Body of pancreas (tissue), 2 donors: ENCODE measurements around the genes TENT5C and FAM72B.

DNA sequence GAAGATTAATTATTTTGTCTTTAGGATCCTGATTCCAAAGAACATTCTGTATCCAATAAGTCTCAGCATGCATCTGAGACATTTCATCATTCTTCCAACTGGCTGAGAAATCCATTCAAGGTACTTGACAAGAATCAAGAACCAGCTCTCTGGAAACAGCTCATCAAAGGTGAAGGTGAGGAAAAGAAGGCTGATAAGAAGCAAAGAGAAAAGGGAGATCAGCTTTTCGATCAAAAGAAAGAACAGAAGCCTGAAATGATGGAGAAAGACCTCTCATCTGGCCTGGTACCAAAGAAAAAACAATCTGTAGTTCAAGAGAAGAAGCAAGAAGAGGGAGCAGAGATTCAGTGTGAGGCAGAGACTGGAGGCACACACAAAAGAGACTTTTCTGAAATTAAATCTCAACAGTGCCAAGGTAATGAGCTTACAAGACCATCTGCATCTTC, 14.7 kb downstream of the TTF2 start:
- PRO-cap: no peak
- RAMPAGE, long total RNA, 2 experiments: no peak in any of the 2 experiments

DNA sequence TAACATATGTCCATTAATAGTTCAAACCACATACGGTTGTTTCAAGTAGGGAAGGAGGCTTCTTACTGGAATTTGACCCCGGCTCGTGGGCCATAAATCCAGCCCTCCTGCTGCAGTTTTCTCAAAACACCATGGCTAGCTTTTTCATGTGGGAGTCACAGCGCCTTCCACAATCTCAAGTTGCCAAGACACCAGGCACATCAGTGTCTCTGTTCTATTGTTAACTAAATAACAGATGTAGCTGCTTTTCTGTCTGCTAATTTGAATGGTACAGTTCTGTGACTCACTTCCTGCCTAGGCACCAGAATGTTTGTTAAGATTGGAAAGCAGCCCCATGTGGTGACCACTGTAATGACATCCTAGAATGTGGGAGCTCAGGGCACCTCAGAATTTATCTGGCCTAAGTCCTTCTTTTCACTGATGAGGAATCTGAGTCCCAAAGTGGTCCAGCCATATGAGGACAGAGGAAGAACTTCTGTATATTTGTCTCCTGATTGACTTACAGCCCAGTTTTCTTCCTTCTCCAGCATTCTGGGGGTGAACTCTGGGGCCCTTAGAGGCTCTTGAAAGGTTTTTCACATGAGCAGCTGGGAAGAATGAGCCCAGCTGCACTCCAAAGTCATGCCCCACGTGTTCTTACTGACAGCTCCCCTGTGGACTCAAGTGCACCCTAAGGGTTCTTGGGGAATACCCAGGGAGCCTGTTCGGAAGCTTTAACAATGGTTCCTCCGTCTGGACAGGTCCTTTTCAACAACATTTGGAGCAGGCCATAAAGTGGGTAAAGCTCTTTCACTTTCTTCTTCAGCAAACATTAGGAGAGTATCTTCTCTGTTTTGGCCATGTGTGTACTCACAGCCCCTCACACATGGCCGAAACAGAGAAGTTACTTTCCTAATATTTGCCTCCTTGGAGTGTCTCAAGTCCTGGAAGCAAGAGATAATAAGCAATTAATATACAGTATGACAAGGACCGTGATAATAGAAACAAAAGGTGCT, 27.4 kb downstream of the TRIM45 start:
- PRO-cap: no peak
- RAMPAGE, long total RNA, 2 experiments: no peak in any of the 2 experiments

GRCh38 chr1:117209675-117210416, 881 bp downstream of the VTCN1 start:
- PRO-cap: no peak
- RAMPAGE, long total RNA, 2 experiments: no peak in any of the 2 experiments

DNA sequence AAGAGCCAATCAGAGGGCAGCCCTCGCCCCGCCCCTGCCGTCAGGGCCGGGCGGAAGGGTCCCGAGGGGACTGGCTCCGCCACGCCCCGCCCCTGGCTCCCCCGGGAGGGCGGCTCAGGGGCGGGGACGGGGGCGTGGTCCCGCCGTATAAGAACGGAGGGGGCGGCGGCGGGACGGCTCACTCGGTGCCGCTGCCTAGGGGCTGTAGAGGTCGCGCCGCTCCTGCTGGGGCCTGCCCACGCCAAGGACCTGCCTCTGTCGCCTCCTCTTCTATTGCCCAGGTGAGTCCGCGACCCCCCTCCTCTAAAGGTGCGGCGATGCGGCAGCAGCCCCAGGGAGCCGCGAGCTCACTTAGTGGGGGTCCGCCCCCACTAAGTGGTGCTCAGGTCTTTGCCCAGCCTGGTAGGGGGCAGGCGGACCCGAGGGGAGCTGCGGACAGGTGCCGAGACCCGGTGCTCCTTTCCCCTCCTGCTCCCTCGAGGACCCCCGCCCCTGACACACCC, at the start of gene TENT5C:
TSS of gene TENT5C (plus strand) at position 176 of the 503 bp plus-strand sequence.
- PRO-cap: bidirectional peak, plus-strand start at position 176 of the sequence, minus-strand start outside the sequence; unidirectional peak, plus-strand start at position 337 of the sequence
- RAMPAGE, long total RNA, 2 experiments: start-site peak on the plus strand in 2 of 2 experiments, centred at positions 177 to 193 of the sequence, 170 to 272 reads per replicate

- PRO-cap: no peak
- RAMPAGE, long total RNA, 2 experiments: no peak in any of the 2 experiments
These were observed 76.6 kb downstream of the TENT5C start for GRCh38 chr1:117682356-117682866.

DNA sequence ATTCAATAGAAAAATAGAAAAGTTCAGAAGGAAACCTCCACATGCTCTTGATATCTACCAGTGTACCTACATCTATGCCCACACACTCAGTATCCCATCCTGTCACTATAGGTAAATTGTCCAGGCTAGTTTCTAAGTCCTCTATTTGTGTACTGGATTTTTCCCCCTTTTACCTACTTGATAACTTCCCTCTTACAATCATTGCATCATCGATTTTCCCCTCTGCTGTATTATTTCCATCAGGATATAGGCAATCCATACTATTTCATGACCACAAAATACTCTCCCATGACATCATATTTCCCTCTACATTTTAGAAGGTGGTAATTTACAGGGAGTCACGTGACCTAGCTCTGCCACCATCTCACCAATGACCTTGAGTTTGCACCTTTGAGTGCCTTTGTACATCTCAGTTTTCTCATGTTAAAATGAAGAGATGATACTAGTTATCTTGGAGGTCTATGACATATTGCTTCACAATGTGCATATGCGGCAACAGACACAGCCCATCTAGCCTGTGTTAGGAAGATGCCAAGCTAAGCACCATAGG, 88.2 kb downstream of the GDAP2 start:
- PRO-cap: no peak
- RAMPAGE, long total RNA, 2 experiments: start-site peak on the minus strand in 1 of 2 experiments, centred at position 319 of the sequence, 12 reads per replicate

DNA sequence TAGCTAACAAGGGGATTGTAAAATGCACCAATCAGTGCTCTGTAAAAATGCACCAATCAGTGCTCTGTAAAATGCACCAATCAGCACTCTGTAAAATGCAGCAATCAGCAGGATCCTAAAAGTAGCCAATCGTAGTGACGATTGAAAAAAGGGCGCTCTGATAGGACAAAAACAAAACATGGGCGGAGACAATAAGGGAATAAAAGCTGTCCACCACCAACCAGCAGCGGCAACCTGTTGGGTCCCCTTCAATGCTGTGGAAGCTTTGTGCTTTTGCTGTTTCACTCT, 1.8 kb upstream of the SPAG17 start:
- PRO-cap: no peak
- RAMPAGE, long total RNA, 2 experiments: no peak in any of the 2 experiments

- PRO-cap: no peak
- RAMPAGE, long total RNA, 2 experiments: no peak in any of the 2 experiments
These were observed 175.7 kb downstream of the TBX15 start for GRCh38 chr1:118812472-118812867.

- PRO-cap: no peak
- RAMPAGE, long total RNA, 2 experiments: no peak in any of the 2 experiments
These were observed 90.8 kb upstream of the WARS2 start for GRCh38 chr1:119231330-119231656.

- PRO-cap: no peak
- RAMPAGE, long total RNA, 2 experiments: no peak in any of the 2 experiments
These were observed 43.1 kb downstream of the ZNF697 start for GRCh38 chr1:119604972-119605419.

DNA sequence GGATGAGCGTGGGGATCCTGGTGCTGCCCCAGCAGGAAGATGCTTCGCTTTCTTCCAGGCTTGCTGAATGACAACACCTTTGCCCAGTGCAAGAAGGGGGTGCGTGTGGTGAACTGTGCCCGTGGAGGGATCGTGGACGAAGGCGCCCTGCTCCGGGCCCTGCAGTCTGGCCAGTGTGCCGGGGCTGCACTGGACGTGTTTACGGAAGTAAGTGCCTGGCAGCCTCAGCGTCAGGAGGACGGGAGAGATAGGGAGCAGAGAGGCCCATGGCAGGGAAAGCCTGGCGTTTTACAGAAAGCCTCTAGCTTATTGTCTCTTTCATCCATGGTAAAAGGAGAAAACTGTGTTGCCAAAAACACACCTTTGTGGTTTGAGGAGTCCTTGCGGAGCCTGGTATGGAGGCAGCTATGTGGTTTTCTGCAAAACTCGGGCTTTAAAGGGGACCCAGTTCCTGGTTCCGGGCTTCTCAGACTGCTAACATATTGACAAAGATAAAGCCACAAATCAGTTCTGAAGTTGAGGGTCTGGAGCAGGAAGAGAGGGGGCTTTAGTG, 23.6 kb downstream of the PHGDH start:
- PRO-cap: no peak
- RAMPAGE, long total RNA, 2 experiments: no peak in any of the 2 experiments

DNA sequence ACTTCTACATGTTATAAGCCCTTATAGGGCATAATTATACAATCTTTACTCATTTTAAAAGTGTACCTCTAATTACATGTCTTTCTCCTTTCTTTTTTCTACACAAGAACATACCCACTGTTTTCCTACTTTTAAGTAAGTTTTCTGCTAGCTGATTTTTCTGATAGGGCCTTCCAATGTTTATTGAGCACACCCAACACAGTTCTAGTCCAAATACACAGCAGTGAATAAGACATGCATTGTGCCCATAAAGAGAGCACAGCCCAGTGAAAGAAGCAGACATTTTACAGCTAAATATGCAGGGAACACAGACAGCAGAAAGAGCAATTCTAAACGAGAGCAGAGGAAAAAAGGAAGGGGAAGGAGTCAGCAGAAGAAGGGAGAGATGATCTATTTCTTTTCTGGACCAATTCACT, 3.0 kb downstream of the HMGCS2 start:
- PRO-cap: no peak
- RAMPAGE, long total RNA, 2 experiments: no peak in any of the 2 experiments

- PRO-cap: no peak
- RAMPAGE, long total RNA, 2 experiments: no peak in any of the 2 experiments
These were observed 4.7 kb downstream of the REG4 start for GRCh38 chr1:119806503-119806964.

GRCh38 chr1:120529852-120530537, 115.2 kb downstream of the NBPF8 start:
- PRO-cap: no peak
- RAMPAGE, long total RNA, 2 experiments: no peak in any of the 2 experiments

GRCh38 chr1:120665017-120665723, 58.6 kb upstream of the NOTCH2NLR start:
- PRO-cap: no peak
- RAMPAGE, long total RNA, 2 experiments: no peak in any of the 2 experiments

- PRO-cap: no peak
- RAMPAGE, long total RNA, 2 experiments: no peak in any of the 2 experiments
These were observed 85.8 kb downstream of the FAM72B start for GRCh38 chr1:121098377-121098745.

GRCh38 chr1:121117001-121117657, 67.0 kb downstream of the FAM72B start:
- PRO-cap: no peak
- RAMPAGE, long total RNA, 2 experiments: start-site peak on the minus strand in 1 of 2 experiments, at chr1:121117292-121117305 at its widest, 8 reads per replicate

DNA sequence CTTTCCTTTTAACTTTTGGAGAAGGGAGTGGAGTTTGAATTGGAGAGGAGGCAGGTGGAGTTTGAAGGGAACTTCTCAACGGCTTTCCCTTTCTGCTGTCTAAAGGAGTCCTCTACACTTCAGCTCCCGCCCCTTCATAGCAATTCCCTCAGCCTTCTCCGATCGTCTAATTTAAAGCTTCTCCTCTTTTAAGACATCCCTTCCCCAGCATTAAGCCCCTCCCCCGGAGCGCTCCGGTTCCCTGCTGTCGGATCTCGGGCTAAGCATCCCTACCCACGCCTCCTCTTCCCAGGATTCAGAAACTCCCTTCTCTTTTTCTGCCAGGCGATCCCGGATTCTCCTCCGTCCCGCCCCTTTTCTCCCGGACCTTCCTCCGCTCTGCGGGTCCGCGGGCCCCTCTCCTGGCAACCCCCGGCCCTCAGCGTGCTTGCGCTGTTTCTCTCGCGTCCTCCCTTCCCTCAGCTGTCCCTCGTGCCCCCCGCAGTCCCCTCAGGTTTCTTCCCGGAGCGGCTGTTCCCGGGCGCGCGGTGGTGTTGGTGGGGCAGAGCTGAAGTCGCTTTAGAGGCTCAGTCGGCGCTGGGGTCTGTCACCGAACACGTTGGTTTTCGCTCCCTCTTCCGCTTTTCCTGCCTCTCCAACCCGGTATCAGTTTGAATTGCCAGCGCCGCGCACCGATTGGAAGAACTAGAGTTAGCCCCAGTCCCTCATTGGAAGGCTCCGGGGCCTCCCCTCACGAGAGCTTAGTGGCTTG, at the start of gene FAM72B:
TSS of gene FAM72B (minus strand) at position 633 of the 751 bp plus-strand sequence.
- PRO-cap: no peak
- RAMPAGE, long total RNA, 2 experiments: no peak in any of the 2 experiments

DNA sequence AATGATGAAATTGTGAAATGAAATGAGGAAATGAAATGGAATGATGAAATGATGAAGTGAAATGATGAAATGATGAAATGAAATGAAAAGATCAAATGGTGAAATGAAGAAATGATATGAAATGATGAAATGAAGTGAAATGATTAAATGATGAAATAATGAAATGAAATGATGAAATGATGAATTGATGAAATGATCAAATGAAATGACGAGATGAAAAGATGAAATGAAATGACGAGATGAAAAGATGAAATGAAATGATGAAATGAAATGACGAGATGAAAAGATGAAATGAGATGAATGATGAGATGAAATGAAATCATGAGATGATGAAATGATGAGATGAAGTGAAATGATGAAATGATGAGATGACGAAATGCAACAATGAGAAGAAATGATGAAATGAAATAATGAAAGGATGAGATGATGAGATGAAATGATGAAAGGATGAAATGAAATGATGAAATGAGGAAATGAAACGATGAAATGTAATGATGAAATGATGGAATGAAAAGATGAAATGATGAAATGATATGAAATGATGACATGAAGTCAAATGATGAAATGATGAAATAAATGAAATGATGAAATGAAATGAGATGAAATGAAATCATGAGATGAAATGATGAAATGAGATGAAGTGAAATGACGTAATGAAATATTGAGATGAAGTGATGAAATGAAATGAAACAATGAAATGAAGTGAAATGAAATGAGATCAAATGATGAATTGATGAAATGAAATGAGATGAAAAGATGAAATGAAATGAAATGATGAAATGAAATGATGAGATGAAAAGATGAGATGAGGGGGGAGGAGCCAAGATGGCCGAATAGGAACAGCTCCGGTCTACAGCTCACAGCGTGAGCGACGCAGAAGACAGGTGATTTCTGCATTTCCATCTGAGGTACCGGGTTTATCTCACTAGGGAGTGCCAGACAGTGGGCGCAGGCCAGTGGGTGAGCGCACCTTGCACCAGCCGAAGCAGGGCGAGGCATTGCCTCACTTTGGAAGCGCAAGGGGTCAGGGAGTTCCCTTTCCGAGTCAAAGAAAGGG, 216.2 kb downstream of the SRGAP2C start:
- PRO-cap: no peak
- RAMPAGE, long total RNA, 2 experiments: no peak in any of the 2 experiments

GRCh38 chr1:143643029-143643667, 262.6 kb downstream of the H3-7 start:
- PRO-cap: unidirectional peak, plus-strand start at chr1:143643460
- RAMPAGE, long total RNA, 2 experiments: no peak in any of the 2 experiments